ENCODE data around the genes SMC3, BBIP1, VTI1A and TCF7L2.

GRCh38 chr10:110567600-110568841 is at the start of gene SMC3:
Gene SMC3, plus strand, starts transcription at chr10:110567695.
- PRO-cap: unidirectional peak, plus-strand start at chr10:110567695

DNA sequence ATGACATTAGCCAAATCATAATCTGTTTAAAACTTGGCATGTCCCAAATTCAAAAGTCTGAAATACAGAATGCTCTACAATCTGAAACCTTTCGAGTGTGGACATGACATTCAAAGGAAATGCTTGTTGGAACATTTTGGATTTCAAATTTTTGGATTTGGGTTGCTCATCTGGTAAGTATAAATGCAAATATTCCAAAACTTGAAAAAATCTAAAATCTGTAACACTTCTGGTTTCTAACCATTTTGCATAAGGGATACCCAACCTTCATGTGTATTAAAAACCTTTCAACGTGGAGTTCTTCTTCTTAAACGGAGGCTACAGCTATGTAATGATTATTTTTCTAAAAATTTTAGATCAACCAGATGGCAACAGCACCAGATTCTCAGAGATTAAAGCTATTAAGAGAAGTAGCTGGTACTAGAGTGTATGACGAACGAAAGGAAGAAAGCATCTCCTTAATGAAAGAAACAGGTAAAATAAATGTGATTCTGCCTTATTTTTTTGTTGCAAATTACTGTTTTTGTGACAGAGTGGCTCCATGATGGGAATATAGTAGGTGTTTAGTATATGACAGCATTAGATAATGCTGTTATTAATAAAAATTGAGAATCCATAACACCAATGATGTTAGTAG is 13.2 kb downstream of the SMC3 start:
- PRO-cap: no peak

DNA sequence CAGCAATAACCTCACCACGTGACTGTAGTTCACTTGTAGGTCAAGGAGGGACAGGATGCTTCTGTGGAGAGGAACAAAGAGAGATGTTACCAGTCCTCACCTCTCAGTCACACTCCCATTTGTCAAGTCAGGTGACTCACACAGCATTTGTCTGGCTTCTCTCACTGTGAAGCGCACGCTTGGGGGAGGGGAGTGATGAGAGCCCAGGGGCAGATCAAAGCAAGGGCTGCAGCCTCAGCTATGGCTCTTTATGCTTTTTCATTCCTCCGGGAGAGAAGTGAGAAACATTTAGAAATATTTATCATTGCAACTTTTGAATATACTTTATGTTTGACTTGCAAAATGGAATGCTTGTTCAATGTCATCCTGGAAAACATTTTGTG is 2.8 kb upstream of the RBM20 start:
- PRO-cap: no peak

DNA sequence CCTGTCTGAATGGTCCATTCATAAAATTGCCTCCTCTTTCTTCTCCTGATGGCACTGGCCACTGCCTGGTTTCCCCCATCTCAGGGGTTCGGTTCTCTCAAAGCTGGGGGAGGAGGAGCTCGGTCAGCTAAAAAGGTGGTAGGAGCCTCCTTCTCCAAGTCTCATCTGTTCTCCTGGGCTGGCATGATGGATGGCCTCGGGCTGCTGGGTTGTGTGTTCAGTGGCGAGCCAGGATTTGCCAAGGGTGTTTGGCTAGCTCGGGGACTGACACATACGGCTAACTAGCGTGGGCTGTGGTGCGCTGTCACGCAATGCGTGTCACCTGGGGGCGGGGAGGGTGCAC is 36.2 kb downstream of the RBM20 start:
- PRO-cap: no peak

GRCh38 chr10:110680865-110681477 is 36.8 kb downstream of the RBM20 start:
- PRO-cap: no peak

- PRO-cap: no peak
These were observed 80.1 kb downstream of the RBM20 start for GRCh38 chr10:110724106-110724749.

DNA sequence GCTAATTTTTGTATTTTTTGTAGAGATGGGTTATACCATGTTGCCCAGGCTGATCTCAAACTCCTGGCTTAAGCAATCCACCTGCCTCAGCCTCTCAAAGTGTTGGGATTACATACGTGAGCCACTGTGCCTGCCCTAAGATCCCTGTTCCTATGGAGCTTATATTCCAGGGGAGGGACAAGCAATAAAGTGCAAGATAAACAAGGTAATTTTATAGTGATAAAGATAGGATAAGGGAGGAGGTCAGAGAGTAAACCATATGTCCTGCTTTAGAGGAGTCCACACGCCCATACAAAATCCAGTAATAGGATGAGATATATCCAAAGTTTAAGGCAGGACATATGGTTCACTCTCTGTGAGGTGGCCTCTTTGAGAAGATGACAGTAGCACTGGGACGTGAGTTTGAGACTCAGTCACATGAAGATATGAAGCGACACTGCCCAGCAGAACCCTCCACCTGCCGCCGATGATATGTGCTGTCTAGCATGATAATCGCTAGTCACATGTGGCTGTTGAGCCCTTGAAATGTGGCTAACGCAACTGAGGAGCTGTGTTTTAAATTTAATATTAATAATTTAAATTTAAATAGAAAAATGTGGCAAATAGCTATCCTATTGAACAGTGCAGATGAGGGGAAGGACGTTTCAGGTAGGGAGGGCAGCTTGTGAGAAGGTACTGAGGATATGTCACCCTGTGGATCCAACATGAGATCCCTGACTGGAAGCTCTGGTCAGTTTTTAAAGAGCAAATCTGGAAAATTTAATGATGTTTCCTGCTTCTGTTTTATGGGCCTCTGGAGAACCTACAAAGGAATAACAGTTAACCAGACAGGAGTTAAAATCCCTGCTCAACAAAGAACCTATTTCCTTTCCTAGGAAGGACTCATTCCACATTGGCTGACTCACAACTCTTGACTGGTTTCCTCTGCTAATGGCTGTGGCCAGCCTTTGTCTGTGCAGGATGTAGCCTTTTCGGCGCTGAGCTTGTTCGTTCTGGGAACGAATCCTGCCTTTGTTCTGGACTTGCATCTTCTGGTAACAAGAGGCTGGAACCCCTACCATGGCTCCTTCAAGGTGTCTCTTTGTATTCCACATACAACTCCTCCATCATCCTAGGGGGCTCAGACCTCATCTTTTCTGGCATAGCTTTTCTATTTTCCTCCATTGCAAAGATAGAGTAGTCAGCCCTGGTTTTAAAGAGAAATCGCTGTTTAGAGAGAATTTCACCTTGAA is 113.1 kb upstream of the PDCD4 start:
- PRO-cap: no peak

DNA sequence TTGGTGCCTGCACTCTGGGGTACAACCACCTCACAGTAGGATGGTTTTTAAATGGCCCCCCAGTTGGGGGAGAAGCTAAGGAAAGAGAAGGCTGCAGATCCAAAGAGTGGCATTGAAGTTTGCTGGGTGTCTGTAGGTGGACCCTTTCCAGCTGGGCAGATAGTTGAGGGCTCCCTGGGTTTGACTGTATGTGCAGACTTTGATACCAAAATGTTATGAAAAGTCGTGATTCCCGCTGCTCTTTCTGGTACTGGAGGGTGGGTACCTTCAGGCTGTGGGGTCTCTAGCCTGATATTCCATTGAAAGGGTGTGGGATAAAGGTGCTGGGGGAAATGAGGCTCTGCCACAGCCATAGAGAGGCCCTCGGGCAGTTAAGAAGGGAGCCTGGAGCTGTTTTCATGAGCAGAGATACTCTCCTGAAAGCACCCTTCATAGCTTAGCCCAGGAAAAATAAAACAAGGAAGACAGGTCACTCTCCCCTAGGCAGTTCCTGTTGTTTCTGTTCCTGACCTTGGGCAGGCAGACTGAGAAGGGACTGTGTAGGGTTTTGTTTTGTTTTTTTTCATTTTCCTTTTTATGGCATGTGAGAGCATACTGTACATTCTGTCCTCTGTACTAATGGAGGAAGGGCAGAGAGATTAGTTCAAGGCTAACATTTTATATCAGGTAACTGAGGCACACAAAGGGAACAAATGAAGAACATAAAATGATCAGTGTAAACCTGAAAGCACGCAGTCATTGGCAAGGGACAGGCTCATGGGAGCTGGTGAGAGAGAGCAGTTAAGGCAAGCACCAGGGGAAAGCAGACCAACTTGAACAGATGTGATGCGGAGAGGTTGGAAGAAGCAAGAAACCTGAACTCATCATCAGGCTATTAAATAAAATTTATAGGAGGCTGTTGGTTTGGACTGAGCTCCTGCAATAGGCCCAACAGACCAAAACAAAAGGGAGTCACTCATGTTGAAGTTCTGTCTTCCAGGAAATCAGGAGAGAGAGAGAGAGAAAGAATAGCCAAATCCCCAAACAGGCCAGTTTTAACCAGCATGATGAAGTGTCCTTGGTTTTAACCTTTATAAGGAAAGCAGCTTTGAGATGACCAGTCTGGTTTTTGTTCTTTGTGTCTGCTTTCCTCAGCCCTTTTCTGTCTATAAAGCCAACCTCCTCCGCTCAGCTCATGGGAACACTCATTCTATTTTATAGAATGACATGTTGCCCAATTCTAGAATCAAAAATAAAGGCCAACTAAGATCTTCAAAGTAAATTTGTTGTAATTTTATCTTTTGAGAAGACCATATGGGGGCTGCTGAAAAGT is 34.3 kb upstream of the PDCD4 start:
- PRO-cap: no peak

DNA sequence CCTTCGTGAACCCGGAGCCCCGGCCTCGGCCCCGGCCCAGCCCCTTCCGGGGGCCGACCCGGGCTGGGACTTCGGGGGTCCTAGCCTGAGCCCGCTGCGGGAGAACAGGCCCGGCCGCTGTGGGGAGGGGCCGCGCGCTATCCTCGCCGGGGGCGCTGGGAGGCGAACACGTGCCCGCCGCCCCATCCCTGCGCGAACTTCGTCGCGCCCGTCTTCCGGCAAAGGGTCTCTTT is 689 bp downstream of the PDCD4 start:
- PRO-cap: no peak

DNA sequence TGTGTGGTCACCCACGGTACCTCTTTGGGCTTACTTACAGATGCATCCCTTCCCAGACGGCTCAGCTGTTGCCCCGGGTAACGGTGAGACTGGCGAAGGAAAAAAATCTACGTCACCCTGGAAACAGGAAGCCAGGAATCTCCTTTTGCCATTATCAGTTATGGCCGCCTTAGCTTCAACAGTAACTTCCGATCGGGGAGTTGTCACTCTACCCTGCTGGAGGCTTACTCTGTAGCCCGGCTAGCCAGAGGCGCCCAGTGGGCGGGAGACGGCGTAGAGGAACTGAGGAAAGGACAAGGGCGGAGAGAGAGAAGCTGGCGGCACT is at the start of gene BBIP1:
TSS of gene BBIP1 (minus strand) at position 98 of the 325 bp plus-strand sequence.
- PRO-cap: no peak

GRCh38 chr10:111203639-111203860 is 126.7 kb downstream of the ADRA2A start:
- PRO-cap: no peak

DNA sequence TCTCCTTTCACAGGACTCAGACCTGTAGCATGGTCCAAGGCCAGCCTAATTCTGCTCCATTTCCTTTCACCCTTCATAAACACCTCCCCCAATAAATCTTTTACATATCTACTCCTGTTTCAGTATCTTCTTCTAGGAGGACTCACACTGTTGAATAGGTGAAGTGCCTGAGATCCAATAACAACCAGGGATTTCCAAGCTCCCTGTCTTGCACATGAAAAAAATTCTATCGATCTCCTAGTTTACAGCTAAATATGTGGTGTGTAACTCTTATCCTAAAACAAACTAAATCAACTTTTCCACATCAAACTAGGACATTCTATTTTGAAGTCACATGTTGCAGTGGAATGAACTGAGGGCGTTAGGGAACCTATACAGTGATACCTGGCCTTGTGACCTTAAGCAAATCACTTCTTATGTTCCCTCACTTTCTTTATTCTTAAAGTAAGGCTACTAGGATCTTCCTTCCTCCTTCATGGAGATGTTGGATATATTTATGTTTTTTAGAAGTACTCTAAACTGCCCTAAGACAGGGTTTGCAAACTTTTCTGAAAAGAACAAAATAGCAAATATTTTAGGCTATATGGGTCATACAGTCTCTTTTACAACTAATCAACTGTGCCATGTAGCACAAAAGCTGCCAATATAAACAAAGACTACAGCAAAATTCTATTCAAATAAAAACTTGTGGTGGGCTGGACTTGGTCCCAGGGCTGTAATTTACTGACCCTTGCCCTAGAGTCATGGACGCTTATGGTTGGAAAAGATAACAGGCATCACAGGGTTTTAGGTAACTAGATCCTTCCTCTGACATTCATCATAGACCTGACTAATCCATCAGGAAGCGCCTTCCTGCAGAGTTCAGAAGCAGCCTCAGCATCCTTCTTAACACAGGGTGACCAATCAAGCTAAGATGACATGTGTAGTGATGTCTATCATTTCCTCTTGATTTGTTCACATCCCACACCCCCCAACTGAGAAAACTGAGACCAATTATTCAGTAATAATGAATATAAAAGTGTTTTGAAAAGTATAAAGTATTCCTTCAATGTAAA is 39.9 kb upstream of the GPAM start:
- PRO-cap: no peak

DNA sequence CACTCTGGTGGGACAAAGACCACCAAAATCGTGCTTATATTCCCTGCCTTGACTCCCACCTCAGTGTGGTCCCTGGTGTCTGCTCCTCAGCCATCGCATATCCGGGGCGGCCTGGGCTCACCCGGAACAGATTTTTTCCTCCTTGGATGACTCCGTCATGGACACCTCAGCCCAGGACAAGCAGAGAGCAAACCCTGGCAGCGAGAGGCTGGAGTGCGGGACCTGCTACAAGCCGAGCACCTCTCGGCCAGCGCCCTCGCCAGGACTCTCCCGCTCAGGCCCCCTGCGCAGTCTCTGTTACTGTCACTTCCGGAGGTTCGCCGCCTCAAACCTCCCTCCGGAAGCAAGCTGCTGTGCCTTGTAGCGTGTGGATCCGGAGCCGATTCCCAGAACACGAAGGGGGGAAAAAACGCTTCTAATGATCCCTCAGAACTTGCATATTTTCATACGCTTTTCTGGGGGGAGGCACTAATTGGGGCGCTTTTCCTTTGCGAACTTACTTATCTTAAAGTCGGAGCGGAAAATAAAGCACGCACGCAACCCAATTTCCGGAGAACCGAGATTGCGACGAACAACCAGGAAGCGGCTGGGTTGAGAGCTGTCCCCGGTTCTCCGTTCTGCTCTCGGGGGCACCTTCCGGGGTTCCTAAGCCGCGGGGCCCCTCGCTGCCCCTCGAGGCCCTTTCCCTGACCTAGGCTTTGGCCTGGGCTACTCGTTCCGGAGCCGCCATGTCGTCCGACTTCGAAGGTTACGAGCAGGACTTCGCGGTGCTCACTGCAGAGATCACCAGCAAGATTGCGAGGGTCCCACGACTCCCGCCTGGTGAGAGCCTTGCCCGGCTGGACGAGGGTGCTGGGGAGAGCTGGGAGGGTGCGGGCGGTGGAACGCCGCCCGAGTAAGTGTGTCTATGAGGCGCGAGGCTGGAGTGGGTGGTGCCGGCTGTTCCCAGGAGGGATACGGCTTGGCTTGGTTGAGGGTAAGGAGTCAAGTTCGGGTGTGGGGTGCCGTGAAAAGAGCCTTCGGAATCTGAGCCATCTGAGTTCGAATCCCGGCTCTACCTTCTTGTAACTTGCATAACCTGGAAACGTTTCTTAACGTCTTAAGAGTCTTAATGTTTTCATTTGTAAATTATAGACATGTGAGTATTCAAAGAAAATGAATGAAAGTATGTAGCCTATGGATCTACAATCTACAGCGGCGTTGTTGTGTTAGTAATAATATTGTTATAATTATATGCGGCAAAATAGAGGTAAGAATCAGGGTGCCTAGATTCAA is at the start of gene VTI1A:
TSS of gene VTI1A (plus strand) at position 570 of the 1,275 bp plus-strand sequence.
- PRO-cap: bidirectional peak, plus-strand start at position 580 of the sequence, minus-strand start at position 269 of the sequence

DNA sequence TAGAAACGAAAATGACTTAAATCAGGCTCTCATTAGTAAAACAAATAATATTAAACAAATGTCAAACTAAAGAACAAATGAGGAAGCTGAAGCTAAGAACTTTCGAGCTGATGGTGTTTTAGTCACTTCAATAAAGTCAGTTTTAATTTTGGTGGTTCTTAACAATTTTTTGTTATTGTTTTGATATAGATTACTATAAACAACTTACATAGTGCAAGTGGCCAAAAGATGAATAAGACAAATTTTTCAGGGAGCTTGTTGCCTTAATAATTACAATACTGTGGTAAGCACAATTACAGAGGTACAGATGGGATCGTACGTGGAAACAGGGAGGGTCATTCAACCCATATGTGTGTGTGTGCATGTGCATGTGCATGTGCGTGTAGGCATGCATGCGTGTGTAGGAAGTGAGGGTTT is 33.2 kb downstream of the VTI1A start:
- PRO-cap: no peak

DNA sequence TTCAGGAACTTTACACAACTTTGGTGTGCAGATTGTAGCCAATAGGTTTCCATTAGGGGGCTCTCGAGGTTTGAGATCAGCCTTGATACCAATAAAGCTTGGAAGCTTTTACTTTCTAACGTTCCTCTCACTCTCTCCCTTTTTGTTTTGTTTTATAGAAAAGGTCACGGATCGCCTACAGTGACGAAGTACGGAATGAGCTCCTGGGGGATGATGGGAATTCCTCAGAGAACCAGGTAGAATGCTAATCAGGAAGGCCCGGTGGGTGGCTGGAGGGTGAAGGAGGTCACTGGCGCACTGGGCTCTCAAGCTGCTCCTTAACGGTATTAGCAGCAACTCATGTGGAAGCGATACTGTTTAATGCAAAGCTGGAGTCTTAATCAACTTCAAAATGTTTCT is 79.9 kb downstream of the VTI1A start:
- PRO-cap: no peak

DNA sequence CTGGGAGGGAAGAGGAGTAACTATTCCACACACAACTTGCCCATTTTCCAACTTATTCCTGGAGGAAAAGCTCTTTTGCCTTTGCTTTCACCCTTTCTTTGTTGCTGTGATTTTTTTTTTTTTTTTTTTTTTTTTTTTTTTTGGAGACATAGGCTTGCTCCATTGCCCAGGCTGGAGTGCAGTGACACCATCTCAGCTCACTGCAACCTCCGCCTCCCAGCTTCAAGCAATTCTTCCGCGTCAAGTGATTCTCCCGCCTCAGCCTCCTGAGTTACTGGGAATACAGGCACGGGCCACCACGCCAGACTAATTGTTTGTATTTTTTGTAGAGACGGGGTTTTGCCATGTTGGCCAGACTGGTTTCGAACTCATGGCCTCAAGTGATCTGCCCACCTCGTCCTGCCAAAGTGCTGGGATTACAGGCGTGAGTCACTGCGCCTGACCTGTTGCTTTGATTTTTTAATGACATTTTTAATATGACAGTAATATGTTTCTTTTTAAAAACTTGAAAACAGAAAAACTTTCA is 192.7 kb upstream of the TCF7L2 start:
- PRO-cap: no peak

DNA sequence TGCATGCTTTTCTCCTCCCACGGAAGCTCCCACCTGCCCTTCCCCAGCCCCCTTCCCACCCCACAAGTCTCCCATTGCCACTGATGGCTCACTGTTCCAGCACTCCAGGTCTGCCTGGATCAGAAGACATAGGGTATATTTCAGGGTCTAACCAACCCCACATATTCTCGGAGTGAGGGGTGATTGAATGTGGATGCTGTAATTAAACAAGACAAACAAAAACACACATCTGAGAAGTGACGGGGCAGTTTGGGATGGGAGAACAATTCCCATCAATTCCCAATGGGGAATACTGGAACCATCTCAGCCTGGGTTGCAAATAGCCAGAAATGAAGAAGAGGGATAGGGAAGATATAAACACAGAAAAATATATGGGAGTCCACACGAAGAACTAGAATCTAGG is 190.3 kb upstream of the TCF7L2 start:
- PRO-cap: no peak

GRCh38 chr10:112913808-112914282 is 36.2 kb upstream of the TCF7L2 start:
- PRO-cap: no peak

DNA sequence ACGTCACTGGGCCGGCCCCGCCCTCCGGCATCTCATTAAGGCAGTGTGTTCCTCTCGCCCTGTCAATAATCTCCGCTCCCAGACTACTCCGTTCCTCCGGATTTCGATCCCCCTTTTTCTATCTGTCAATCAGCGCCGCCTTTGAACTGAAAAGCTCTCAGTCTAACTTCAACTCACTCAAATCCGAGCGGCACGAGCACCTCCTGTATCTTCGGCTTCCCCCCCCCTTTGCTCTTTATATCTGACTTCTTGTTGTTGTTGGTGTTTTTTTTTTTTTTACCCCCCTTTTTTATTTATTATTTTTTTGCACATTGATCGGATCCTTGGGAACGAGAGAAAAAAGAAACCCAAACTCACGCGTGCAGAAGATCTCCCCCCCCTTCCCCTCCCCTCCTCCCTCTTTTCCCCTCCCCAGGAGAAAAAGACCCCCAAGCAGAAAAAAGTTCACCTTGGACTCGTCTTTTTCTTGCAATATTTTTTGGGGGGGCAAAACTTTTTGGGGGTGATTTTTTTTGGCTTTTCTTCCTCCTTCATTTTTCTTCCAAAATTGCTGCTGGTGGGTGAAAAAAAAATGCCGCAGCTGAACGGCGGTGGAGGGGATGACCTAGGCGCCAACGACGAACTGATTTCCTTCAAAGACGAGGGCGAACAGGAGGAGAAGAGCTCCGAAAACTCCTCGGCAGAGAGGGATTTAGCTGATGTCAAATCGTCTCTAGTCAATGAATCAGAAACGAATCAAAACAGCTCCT is at the start of gene TCF7L2:
TSS of gene TCF7L2 (plus strand) at position 62 of the 749 bp plus-strand sequence.
- PRO-cap: unidirectional peak, plus-strand start at position 65 of the sequence; unidirectional peak, plus-strand start at position 635 of the sequence

- PRO-cap: no peak
These were observed 85.7 kb downstream of the TCF7L2 start for GRCh38 chr10:113035731-113036147.

Data from peritoneum (tissue), 1 donor.